ENCODE results near the genes GALNT2 and GNPAT.

DNA sequence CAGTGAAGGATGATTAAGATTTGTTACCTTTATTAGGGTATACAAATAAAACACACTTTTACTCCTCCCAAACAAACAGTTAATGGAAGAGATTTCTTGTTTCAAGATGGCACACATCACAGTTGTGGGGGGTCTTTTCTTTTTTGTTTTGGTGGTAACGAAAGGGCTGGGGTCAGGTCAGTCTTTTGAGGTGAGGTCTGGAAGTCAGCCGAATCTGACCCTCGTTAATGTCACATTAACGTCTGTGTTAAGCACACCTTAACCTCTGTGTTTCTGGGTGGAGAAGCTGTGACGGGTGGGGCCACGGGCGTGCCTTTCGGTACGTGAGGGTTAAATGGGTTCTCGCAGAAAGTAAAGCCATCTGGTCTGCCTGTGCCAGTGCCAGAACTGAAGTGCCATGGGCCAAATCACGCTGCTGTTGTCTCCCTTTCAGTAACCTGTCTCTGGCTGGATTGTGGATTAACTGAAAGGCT is 14.3 kb downstream of the URB2 start:
- PRO-cap = no peak
- RAMPAGE, long total RNA, 3 experiments = no peak in any of the 3 experiments

DNA sequence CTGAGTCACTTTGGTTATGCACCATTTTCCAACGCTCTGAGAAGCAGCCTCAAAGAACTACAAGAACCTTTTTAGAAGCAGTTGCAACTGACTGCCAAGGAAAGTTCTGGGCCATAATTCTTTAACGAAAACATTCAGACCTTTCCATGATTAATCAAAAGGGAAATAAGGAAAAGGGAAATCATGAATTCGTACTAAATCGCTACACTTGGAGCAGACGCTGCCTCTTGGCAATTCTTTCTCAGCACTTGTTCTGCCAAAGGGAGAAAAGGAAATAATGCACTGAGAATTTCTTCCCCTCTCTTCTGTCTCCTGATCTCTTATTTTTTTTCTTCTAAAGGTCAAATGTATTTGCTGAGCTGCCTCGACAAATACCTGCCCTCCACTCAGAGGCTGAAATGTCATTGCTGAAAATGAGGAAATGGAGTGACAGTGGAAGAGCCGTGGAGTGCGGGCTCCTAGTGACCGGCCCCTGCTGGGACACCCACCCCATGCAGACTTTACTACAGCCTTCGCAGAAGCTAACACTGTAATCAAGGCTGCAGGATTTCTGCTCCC is 67.9 kb upstream of the GALNT2 start:
- PRO-cap = no peak
- RAMPAGE, long total RNA, 3 experiments = no peak in any of the 3 experiments

DNA sequence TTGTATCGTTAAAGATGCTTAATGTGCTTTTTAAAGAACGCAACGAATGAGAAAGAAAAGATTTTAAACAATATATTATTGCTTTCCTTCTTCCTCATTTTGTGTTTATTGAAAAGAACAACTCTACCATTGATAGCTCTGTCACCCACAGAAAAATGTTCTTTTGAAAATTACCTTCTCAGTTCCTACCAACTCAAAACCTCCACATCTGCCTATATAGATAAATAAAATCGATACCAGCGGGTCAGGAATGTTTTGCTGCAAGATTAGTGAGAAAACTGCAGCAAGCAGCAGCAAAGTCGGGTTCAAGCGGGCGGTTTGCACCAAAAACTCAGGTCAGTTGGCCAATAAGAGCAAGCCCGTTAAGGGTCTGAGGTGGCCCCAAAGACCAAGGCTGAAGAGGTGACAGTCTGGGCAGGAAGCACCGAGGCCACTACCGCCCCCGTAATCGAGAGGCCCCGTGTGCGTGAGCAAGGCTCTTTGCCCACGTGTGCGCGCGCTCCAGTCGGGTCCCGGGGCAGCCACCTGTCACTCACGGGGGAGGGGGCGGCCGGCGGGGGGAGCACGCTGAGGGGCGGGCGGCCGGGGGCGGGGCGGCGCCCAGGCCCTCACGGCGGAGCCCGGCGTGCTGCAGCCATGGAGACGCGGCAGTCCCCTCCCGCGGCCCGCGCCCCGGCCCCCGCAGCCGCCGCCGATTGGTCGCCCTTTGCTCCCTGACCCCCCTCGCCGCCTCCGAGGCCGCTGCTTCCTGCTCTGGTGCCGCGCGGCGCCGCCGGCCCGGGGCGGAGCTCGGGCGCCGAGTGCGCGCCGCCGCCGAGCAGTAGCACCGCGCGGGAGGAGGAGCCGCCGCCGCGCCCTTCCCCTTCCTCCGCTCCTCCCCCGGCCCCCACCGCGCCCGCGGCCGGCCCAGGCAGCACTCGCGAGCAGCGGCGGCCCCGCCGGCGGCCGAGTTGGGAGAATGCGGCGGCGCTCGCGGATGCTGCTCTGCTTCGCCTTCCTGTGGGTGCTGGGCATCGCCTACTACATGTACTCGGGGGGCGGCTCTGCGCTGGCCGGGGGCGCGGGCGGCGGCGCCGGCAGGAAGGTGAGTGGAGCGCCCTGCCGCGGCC is at the start of gene GALNT2:
Gene GALNT2, plus strand, starts transcription at position 916 of the 1,109 bp plus-strand sequence.
- PRO-cap = bidirectional peak, plus-strand start at position 941 of the sequence, minus-strand start at position 750 of the sequence
- RAMPAGE, long total RNA, 3 experiments = start-site peak on the plus strand in 1 of 3 experiments, centred at position 926 of the sequence, 425 reads per replicate

GRCh38 chr1:230113815-230114657 is 47.0 kb downstream of the GALNT2 start:
- PRO-cap = bidirectional peak, plus-strand start at chr1:230113950, minus-strand start at chr1:230113868
- RAMPAGE, long total RNA, 3 experiments = no peak in any of the 3 experiments

DNA sequence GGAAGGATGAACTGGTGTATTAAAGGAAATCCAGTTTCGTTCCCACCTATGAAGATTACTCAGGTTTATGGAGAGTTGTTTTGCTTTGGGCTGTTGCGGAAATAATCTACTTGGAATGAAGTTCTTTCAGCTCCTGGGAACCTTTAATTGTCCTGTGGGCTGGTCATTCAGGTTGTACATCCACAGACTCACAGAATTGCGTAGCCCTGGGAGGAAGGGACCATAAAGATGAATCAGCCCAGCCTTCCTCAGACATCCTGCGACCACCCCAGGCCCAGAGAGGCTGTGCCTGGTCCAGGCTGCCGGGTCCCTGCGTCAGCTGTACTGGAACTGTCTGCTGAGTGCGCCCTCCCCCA is 72.7 kb downstream of the GALNT2 start:
- PRO-cap = no peak
- RAMPAGE, long total RNA, 3 experiments = no peak in any of the 3 experiments

DNA sequence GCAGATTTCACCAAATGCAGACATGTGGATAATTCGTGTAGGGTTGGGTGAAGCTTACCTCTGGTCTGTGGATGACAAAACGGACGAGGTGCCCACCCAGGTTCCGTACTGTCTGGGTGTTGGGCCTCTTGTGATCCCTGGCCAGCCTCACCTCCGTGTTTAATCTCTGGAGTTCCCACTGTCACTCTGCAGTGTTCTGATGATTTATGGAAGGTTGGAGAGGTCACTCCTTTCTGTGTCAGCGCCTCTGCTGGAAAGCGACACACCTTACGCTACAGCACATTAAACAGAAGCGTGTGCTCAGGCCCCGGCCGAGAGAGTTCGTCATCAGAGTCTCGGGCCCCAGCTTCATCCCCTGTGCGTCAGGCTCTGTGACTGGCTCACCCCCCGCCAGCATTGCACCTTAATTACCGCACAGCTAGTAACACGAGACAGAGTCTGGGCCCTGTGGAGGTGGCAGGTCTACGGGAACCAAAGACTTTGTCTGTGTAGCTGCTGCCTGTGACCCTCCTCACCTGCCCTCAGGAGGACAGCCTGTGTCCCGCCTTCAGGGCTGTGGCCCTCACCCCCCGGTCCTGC is 157.8 kb downstream of the PGBD5 start:
- PRO-cap = no peak
- RAMPAGE, long total RNA, 3 experiments = no peak in any of the 3 experiments

- PRO-cap = no peak
- RAMPAGE, long total RNA, 3 experiments = no peak in any of the 3 experiments
Observed at GRCh38 chr1:230421346-230421802, 4.8 kb downstream of the PGBD5 start.

GRCh38 chr1:230713301-230713805 is 569 bp downstream of the AGT start:
- PRO-cap = no peak
- RAMPAGE, long total RNA, 3 experiments = no peak in any of the 3 experiments

- PRO-cap = no peak
- RAMPAGE, long total RNA, 3 experiments = no peak in any of the 3 experiments
Observed at GRCh38 chr1:230727041-230727639, 13.2 kb upstream of the AGT start.

DNA sequence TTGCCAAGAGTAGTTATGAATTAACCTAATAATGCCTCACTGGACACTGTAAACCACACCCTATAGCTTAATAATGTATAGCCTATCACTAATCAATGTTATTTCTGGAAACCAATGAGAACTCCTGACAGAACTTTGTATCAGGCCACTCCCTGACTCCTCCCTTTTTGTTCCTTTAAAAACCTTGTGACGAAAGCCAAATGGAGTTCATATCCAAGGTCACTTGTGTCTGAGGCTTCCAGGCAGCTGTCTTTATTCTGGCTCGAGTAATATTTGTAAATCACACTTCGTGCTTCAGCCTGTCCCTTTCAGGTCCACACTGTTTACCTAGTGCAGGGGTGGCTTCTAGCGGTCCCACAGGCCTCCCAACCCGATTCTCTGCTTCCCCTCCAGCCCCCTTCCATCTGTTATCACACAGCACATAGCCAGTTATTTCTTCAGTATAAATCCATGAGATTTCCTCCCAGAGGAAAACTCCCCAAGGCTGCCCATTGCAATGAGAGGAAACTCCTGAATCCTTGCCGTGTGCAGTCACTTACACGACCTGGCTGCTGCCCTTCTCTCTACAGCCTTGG is 16.2 kb upstream of the CAPN9 start:
- PRO-cap = no peak
- RAMPAGE, long total RNA, 3 experiments = no peak in any of the 3 experiments

DNA sequence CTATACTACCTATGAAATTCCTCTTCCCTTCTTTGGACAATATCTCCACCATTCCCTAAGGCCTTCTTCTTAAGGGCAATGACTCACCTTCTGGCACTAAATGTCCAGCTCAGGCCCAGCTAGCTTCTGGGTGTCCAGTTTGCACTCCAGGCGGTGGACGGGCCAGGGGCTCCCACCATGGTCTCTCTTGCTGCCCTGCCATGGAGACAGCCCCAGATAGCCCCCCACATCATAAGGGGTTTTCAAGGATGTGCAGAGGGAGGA is 43.8 kb downstream of the C1orf198 start:
- PRO-cap = no peak
- RAMPAGE, long total RNA, 3 experiments = no peak in any of the 3 experiments

DNA sequence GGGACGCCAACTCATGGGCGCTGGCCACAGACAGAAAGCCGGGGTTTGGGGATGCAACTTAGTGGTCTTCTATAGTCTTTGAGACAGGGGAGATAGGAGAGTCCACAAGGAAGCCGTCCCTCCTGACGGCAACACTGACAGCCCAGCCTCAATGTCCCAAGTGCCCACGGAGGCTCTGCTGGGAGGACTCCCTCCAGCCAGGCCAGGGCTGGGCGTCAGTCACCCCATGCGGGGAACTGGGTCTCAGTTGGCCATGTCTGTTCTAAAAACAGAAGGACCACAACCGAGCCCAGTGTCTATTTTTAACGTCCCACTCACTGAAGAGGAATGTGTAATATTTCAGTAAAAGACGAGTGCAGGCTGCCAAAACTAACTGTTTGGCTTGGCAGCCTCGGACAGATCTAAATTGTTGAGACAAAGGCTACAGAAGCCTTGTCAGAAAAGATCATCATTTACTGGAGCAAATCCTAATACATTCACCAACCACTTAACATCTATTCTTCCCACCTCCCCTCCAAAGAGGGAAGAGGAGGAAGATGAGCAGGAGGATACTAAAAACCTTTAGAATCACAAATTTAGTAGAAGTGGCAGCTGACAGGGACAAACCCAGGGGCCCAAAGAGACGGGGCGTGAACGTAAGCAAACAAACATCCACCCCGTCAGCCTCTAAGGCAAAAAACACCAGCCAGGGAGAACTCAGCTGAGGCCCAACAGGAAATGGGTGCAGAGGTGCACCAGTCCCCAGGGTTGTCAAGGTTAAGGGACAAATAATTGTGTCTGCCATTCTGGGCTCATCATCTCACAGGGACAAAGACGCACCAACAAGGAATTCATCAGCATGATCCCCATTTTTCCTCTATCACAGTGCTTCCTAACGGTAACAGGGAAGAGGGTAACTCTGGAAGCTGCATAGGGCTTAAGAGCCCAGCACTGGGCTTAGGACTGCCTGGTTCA is 18.7 kb downstream of the C1orf198 start:
- PRO-cap = unidirectional peak, minus-strand start at position 136 of the sequence
- RAMPAGE, long total RNA, 3 experiments = no peak in any of the 3 experiments

GRCh38 chr1:230863425-230864019 is 4.8 kb downstream of the C1orf198 start:
- PRO-cap = no peak
- RAMPAGE, long total RNA, 3 experiments = no peak in any of the 3 experiments

DNA sequence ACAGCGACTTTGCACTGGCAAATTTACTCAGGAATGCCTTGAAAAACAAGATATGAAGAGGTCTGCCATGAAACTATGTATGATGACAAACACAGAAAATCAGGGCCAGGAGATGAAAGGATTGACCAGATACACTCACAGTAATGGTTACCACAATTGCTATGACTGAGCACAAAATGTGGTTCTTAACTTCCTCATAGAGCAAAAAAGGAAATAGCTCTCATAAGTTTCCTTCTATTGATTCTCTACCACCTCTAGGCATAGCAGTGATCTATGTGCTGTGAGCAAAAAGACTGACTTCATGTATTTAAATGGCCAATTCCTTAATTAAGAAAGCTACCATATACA is 5.7 kb downstream of the TTC13 start:
- PRO-cap = no peak
- RAMPAGE, long total RNA, 3 experiments = no peak in any of the 3 experiments

DNA sequence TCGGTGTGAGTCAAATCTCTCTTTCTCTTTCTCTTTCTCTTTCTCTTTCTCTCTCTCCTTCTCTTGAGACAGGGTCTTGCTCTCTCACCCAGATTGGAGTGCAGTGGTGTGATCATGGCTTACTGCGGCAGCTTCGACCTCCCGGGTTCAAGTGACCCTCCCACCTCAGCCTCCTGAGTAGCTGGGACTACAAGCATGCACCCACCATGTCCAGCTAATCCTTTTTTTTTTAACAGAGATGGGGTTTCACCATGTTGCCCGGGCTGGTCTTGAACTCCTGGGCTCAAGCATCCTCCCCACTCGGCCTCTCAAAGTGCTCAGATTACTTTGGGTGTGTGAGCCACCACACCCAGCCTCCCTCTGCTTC is 27.9 kb downstream of the FAM89A start:
- PRO-cap = no peak
- RAMPAGE, long total RNA, 3 experiments = no peak in any of the 3 experiments

DNA sequence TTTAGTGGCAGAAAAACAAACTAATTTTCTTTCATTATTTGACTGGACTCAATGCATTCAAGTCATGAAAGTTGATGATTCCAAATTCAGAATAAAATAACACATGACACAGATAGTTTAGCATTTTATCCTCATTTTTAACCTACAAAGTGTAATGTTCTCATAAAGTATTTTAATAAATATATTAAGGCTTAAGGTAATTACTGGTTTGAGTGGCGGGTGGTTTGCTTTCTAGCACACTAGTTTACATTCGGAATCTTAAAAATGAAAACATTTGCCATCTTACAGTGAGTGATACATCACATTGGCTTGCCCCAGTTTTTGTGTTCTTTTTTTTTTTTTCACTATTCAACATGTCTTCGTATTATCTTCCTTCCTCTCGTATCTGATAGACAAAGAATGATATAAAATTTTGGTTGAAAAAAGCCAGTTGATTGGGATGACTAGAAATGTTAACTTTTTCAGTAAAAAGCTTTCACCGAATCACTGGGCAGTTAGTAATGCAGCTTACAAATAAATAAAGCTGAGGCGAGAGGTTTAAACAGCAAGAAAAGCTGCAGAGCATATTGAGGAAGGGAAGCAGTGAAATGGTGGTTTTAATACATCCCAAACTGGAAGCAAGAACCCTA is 21.1 kb downstream of the FAM89A start:
- PRO-cap = no peak
- RAMPAGE, long total RNA, 3 experiments = start-site peak on the minus strand in 2 of 3 experiments, centred at positions 397 to 537 of the sequence, 7 to 50 reads per replicate

- PRO-cap = no peak
- RAMPAGE, long total RNA, 3 experiments = no peak in any of the 3 experiments
Observed at GRCh38 chr1:231053452-231054231, 13.6 kb upstream of the FAM89A start.

GRCh38 chr1:231225934-231226615 is 14.9 kb downstream of the C1orf131 start:
- PRO-cap = no peak
- RAMPAGE, long total RNA, 3 experiments = no peak in any of the 3 experiments

- PRO-cap = bidirectional peak, plus-strand start at chr1:231241223, minus-strand start at chr1:231241175
- RAMPAGE, long total RNA, 3 experiments = start-site peak on the plus strand in 3 of 3 experiments, at chr1:231241211-231241395 at its widest, 17 to 220 reads per replicate; start-site peak on the minus strand in 3 of 3 experiments, at chr1:231241149-231241176 at its widest, 131 to 212 reads per replicate
Observed at GRCh38 chr1:231240991-231241949, at the start of gene GNPAT. Gene GNPAT, plus strand, starts transcription at chr1:231241212.

GRCh38 chr1:231241976-231242240 is 896 bp downstream of the GNPAT start:
- PRO-cap = no peak
- RAMPAGE, long total RNA, 3 experiments = no peak in any of the 3 experiments

All from subcutaneous adipose tissue (tissue), 3 donors.